ENCODE measurements around the genes ABLIM2 and USP17L11.

GRCh38 chr4:7652617-7653031 is 217.9 kb upstream of the PSAPL1 start:
- PRO-cap, result no peak
- RAMPAGE, long total RNA, result no peak

DNA sequence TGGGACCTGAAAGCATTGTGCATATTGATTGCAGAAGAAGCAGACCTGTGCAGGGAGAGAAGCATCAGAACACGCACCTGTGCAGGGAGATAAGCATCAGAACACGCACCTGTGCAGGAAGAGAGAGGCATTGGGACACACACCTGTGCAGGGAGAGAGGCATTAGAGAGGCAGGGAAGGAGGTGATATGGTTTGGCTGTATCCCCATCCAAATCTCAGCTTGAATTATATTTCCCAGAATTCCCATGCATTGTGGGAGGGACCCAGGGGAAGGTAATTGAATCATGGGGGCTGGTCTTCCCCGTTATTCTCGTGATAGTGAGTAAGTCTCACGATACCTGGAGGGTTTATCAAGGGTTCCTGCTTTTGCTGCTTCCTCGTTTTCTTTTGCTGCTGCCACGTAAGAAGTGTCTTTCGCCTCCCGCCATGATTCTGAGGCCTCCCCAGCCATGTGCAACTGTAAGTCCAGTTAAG is 185.9 kb downstream of the AFAP1 start:
- PRO-cap, result no peak
- RAMPAGE, long total RNA, result no peak

- PRO-cap, result no peak
- RAMPAGE, long total RNA, result no peak
Measured at GRCh38 chr4:7970476-7971235, 31.0 kb upstream of the AFAP1 start.

- PRO-cap, result no peak
- RAMPAGE, long total RNA, result no peak
Measured at GRCh38 chr4:7983150-7983837, 43.6 kb upstream of the AFAP1 start.

DNA sequence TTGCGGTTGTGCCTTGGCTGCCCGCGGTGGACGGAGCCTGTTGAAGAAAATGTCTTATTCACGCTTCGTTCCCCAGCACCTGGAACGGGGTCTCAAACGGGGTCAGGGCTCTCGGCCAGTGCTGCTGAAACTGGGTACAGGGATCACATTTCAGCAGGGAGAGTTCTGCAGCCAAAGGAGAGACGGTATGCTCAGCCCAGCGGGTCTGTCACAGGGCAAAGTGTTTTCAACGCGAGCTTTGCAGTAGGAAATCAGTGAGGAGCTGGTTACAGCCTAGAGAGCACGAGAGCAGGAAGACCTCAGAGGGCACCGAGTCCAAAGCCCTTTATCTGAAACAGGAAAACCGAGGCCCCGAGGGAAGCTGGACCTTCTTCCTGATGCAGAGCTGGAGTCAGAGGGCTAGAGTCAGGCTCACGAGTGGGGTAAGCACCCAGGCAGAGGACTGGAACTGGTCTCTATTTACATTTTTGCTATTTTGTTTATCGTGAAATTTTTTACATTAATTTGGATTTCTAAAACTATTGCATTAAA is 46.4 kb upstream of the AFAP1 start:
- PRO-cap, result no peak
- RAMPAGE, long total RNA, result no peak

DNA sequence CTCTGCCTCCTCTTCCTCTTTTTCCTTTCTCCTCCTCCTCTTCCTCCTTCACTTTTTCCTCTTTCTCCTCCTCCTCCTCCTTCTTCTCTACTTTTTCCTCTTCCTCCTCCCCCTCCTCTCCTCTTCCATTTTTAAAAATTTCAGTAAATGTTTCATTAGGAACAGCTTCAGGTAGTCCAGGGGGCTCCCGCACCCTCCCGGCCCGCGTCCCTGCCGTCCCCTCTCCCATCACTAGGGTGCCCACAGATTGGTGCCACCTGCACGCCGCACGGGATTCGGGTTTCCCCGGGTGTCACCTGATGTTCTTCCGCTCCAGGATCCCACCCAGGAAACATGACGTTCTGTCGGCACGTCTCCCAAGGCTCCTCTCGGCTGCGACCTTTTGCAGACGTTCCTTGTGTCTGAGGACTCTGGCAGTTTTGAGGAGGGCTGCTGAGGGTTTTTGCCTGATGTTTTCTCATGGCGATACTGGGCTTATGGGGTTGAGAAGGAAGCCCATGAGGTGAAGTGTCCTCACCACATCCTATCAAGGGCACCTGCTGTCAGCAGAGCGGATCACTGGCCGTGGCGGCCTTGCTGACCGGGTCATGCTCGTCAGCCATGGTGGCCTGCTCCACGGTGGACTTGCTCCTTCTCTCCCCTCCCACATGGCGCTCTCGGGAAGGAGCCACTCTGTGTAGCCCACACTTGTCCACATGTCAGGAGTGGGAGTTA is 83.5 kb upstream of the AFAP1 start:
- PRO-cap, result no peak
- RAMPAGE, long total RNA, result no peak

DNA sequence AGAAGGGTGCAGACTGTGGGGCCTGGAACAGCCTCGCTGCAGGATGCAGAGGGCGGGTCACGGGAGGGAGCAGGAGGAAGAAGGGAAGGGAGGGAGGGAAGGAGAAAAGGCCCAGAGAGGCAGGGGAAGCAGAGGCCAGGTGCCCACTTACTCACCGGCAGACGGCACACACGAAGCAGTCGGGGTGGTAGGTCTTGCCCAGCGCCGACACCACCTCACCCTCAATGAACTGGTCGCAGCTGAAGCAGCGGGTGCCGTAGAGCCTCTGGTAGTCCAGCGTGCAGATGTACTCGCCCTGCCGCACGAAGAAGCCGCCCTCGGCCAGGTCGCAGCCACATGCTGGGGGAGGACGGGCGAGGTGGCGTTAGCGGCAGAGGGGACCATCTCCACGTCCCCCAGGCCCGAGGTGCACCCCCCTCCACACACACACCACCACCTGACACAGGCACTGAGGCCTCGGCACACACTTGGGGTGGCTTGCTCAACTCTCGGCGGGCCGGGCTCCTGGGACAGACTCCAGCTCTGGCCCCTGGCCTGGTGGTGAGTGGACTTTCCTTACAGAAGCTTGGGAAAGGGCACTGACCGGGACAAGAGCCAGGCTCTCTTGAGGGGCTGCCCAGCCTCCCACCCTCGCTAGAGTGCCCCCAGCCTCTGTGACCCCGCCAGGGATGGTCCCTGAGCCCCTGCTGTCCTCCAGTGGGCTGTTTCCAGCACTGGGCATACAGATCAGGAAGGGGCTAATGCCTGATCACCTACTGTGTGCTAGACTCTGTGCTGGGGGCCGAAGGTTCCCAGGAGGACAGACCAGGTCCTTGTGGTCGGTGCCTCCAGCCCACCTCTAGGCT is 61.4 kb downstream of the ABLIM2 start:
- PRO-cap, result no peak
- RAMPAGE, long total RNA, result no peak

GRCh38 chr4:8125508-8126336 is 32.9 kb downstream of the ABLIM2 start:
- PRO-cap, result no peak
- RAMPAGE, long total RNA, result no peak

DNA sequence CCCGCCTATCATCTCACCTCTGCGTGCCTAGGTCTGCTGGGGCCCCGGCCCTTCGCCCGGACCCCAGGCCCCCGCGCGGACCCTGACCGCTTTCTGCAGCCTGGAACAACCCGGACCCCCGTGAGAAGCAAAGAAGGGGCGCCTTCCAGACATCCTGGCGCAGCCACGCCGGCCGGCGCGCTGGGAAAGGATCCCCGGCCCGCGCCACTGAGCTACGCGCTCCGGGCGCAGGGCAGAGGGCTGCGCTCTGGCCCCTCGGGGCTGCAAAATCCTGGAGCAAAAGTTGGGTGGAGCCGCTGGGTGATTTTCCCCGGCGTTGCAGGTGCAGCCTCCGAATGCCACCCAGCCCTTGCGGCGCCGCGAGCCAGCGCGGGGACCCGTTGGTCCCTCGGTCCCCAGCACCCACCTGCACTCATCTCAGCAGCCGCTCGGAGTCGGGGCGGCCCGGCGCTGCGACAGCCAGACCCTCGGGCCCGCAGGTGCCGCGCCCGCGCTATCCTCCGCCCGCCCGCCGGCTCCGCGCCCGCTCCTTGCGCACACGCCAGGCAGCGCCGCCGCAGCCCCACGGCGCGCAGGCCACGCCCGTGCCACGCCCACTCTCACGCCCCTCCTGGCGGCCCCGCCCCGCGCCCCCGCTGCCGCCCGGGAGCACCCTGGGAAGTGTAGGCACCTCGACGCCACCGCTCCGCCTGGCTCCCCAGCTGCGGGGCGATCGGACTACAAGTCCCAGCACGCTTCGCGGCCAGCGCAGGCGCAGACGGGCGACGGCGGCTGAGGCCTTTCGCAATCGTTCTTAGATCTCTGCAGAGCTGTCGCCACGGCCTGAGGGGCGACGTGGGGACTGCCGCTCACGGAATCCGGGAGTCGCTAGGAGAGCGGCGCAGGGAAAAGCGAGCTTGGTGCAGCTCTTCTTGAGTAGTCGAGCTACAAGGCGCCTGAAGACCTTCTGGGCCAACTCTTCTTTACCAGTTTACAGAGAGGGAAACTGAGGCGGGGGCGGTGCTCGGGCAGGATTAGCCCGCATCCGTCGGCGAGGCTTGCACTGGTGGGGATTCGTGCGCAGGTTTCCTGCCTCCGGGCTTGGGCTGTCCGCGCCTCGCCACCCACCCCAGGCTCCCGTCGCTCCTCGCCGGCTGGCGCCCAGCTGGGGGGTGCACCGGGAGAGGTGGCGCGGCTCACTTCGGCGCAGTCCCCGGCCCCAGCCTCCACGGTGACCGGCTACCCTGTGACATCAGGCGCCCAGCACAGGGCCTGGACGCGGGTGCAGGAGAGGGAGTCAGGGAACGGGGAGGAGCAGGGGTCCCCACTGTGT is at the start of gene ABLIM2:
Gene ABLIM2, minus strand, starts transcription at position 540 of the 1,312 bp plus-strand sequence.
- PRO-cap, result bidirectional peak, plus-strand start at position 806 of the sequence, minus-strand start at position 532 of the sequence
- RAMPAGE, long total RNA, result no peak

DNA sequence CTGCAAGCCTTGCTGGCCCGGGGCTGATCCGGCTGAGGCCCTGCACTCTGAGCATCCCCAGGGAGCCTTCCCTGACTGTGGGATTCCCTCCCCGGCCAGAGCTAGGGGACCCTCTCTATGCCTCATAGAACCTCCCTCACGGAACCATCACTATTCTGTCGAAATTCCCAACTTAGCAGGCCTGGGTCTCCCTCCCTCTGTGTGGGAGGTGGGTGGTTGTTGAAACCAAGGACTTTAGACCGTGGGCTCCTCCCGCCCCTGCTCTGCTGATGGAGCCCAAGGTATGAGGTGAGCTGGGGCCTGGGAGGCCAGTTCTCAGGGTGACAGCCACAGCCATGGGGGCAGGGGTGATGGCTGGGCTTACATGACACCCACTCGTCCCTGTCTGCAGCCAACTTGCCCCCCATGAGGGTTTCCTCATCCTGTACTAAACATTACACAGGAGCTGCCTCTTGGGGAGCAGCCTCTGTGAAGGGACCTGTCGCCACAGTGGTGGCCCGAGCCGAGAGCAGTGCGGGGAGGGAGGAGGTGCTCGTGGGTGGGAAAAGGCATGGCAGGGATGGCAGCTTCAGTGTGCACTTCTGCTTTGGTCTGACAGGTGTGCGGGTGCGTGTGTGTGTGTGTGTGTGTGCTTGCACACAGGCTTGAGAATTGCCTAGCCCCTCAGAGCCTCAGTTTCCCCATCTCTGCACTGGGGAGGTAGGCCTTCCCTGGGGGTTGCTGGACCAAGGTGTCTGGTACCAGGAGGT is 3.8 kb downstream of the SH3TC1 start:
- PRO-cap, result no peak
- RAMPAGE, long total RNA, result no peak

DNA sequence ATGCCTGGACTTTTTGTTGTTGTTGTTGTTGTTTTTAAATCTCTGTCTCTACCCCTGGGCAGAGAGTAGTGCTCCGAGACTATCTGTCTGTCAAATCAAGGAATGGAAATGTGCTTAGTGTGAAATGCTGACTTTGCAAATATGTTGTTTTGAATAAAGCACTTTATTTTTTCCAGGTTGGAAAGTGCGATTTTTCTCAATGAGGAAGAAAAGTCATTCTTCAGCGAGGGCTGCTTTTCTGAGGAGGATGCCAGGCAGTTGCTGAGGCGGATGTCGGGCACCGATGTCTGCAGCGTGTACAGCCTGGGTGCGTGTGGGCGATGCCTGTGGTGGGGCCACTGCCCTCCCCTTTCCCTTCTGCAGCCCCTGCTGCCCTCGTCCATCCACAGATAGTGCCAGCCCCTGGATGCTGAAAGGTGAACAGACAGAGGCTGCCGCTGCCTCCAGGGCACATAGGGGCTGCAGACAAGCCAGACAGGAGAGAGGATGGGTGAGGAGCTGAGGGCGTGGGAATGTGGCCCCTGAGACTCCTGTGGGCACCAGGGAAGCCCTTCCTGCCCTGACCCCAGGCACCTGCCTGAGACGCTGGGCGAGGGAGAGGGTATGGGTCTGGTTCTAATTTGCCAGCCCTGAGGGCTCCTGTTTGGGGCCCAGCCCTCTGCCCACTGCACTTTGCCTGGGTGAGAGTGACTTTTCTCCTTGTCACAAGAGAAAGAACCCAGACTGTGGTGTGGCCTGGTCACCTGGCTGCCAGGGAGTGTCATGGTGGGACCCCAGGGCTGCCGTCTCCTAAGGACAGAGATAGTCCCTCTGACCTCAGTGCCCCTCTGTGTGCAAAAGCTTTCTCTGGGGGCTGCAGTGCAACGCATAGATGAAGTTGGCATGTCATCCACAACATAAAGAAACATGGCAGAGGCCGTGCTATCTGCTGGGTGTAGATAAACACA is 23.8 kb downstream of the SH3TC1 start:
- PRO-cap, result no peak
- RAMPAGE, long total RNA, result no peak

- PRO-cap, result unidirectional peak, plus-strand start at chr4:8350034
- RAMPAGE, long total RNA, result no peak
Measured at GRCh38 chr4:8349879-8350115, 80.2 kb downstream of the HTRA3 start.

- PRO-cap, result no peak
- RAMPAGE, long total RNA, result no peak
Measured at GRCh38 chr4:8379197-8379598, 61.3 kb downstream of the ACOX3 start.

DNA sequence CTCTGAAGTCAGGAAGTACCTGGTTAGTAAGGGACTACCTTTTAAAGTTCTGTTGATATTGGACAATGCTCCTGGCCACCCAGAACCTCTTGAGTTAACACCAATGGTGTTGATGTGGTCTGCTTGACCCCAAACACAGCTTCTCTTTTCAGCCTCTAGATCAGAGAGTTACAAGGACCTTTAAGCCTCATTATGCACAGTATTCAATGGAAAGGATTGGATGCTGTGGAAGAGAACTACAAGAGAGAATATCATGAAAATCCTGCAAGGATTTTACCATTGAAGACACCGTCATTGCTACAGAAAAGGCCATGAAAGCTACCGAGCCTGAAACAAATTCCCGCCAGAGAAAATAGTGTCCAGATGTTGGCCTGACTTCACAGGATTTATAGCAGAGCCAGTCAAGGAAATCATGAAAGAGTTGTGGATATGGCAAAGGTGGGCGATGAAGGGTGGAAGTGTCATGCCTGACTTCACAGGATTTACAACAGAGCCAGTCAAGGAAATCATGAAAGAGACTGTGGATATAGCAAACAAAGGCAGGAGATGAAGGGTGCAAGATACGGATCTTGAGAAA is 16.9 kb downstream of the TRMT44 start:
- PRO-cap, result no peak
- RAMPAGE, long total RNA, result no peak

DNA sequence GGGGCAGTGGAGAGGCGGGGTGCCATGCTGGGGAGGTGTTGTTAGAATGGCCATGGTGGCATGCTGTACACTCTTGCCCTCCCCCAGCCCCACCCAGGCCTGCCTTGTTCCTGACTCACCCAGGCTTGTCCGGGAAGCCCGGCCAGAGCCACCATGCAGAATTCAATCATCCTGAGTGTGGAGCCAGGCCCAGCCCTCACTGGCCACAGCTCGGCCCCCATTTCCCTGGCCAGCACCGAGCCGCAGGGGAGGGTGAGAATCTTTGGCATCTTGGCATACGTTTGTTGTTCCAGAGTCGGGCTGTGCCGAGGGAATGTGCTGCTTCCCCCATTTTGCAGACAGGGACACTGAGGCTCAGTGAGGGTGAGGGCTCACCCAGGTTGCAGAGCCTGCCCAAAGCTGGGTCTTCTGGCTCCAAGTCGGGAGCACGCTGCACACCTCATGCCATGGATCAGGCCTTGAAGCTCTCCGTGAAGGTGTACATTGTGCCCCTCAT is 21.7 kb upstream of the GPR78 start:
- PRO-cap, result no peak
- RAMPAGE, long total RNA, result no peak

DNA sequence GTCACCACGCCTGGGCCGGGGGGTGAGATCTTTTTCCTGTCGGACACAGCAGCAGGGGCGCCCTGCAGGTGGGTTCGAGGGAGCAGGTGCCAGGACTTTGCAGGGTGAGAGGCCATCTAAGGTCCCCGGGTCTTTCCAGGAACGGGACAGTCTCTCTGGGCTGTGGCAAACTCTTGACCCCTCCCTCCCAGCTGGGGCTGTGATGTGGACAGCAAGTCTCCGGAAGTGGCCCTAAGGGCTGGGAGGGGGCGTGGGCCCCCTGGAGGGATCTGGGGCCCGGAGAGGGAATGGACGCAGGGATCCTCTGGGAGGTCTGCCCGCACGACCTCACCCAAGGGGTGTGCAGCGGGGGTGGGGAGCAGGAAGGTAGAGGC is 585 bp downstream of the CPZ start:
- PRO-cap, result no peak
- RAMPAGE, long total RNA, result no peak

DNA sequence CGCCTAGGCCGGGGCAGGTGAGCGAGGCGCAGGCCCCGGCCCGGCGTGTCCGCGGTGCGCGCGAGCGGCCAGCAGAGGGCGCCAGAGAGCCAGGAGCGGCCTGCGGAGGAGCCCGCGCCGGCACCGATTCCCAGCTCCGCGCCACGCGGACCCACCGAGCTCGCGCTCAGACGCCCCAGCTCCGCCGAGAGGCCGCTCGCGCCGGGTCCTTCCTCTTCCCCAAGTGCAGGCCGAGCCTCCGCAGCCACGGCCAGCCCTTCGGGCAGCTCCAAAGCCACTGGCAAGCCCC is 128.9 kb upstream of the HMX1 start:
- PRO-cap, result unidirectional peak, plus-strand start at position 103 of the sequence
- RAMPAGE, long total RNA, result no peak

DNA sequence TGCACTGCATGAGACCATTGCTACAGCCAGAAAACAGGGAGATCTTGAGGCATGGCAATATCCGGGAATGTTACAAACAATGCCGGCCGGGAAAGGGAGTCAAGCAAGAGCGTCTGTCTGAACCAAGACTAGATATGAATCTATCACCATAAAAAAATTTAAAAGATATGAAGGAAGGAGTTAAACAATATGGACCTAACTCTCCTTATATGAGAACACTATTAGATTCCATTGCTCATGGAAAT is 46.5 kb upstream of the FAM90A26 start:
- PRO-cap, result unidirectional peak, plus-strand start at position 73 of the sequence
- RAMPAGE, long total RNA, result no peak

DNA sequence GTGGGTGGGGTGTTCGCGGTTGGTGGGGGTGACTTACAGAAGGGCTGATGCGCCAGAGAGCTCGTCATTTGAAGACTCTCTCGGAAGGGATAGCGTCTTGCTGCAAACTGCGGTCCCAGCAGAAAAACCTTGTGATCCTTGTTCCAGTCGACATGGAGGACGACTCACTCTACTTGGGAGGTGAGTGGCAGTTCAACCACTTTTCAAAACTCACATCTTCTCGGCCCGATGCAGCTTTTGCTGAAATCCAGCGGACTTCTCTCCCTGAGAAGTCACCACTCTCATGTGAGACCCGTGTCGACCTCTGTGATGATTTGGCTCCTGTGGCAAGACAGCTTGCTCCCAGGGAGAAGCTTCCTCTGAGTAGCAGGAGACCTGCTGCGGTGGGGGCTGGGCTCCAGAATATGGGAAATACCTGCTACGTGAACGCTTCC is at the start of gene USP17L11:
Gene USP17L11, plus strand, starts transcription at position 153 of the 434 bp plus-strand sequence.
- PRO-cap, result no peak
- RAMPAGE, long total RNA, result no peak

GRCh38 chr4:9604818-9605443 is 160.7 kb downstream of the DEFB131A start:
- PRO-cap, result no peak
- RAMPAGE, long total RNA, result no peak